Urinary bladder (tissue), 3 donors: ENCODE measurements around a stretch of chr6.

DNA sequence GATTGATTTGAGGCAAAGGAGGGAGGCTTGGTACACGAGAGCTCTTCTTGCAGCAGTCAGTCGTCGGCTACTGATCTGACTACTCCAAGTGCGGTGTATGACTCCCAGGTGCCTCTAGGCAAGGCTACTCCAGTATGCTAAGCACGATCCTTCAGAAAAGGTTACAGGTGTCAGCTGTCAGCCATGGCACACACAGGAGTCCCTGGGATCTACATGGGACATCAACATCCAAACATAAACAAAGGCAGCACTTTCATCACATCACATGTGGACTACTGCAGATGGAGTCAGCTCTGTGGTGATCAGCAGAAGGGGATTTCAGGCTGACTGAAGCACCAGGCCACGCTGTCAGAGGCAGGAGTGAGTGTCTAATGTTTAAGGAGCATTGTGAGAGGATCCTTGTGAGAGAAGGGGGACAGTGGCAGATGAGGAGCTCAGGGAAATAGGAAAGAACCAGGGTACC is 32.3 kb downstream of the PACRG start:
- PRO-cap = no peak
- RAMPAGE, long total RNA = no peak

DNA sequence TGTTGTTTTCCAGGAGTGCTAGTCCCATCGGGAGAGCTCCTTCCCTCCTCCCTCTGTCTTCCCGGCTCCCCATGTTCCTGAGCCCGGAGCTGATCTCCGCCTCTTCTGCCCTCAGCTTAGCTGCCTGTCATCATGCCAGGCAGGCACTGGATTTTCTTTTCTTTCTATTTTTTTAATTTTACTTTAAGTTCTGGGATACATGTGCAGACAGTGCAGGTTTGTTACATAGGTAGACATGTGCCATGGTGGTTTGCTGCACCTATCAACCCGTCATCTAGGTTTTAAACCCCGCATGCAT is 153.5 kb upstream of the QKI start:
- PRO-cap = no peak
- RAMPAGE, long total RNA = no peak

GRCh38 chr6:163352013-163352673 is 62.4 kb upstream of the QKI start:
- PRO-cap = no peak
- RAMPAGE, long total RNA = no peak

GRCh38 chr6:163392332-163393049 is 22.0 kb upstream of the QKI start:
- PRO-cap = no peak
- RAMPAGE, long total RNA = no peak

GRCh38 chr6:163404402-163405558 is 9.7 kb upstream of the QKI start:
- PRO-cap = bidirectional peak, plus-strand start at chr6:163405195, minus-strand start at chr6:163405072
- RAMPAGE, long total RNA = no peak

DNA sequence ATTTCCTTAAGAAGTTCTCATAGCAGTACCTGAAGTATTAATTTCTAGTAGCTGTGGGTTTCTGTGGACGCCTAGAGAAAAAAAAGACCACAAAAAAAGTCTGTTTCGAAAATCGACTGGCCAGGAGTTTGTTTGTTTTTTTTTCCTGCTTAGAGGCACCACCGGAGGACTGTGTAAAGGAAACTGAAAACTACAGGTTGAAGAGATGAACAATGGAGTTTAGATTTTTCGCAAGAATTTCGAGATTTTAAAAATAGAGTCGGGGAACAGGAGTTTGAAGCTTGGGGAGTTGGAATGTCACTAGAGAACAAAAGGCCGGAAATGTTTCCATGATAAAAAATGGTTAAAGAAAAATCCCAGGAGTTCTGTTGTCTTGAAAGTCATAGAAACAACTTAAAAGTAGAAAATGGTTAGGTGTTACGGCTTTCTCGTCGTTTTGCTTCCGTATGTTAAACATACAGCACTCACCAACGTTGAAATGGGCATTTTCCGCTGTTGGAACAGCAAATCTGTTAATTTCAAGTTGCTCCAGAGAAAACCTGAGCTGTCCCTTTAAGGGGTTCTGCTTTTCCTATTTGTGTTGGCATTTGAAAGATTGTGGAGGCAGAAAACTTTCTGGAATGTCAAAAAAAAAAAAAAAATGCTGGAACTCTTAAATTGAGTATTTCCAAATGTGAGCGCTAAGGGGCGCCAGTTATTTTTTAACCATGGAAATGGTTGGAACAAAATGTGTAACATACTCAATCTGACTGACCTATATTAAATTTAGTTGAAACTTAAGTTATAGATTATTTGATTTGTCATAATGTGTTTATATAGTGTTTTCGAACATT is 2.0 kb downstream of the QKI start:
- PRO-cap = unidirectional peak, minus-strand start at position 582 of the sequence
- RAMPAGE, long total RNA = no peak

DNA sequence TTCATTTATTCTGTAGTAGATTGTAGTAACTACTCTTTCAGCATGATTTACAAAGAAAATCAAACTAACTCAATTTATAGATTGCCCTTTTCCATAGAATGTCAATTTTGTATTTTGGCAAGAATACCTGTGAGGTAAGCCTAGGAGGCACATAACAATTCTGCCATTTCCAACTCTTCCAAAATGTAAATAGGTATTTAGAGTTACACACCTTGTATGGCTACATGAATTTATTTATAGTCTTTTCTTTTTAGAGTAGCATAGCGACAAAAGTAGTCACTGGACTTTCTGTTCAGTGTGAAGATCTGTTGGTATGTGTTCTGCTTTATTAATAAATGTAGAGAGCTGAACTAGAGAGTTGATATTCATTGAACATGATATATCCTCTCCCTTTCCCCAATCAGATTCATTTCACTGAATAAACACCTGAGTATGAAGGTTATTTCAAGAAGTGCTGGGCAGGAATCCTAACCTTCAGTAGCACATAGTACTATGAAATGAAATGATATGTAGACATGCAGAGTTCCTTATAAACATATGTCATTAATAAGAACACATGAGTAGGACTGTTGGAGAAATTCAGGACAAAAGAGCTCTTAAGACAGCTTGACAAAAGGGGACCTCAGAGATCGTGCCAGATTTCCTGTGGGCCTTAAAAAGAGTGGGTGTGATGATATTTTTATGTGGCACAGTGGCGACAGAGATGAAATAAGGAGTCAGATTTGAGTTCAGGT is 104.4 kb downstream of the QKI start:
- PRO-cap = no peak
- RAMPAGE, long total RNA = no peak

DNA sequence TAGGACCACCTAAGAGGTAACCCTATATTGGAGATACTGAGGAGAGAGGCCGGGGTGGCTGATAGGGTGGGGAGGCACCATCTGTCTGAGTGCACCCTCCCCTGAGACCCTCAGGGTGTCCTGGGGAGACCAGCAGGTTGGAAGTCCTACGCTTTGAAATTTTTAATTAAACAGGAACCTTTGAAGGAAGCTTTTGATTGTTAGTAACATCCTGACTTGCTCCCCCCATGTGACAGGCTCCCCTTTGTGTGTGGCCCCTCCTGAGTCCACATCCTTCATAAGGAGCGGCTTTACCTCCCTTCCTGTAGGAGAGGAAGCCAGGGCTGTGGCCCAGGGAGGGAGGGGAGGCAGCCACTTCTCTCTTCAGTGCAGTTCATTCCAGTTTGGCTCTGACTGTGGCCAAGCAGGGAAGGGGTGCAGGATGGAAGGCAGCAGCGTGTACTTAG is 295.0 kb downstream of the QKI start:
- PRO-cap = no peak
- RAMPAGE, long total RNA = no peak

DNA sequence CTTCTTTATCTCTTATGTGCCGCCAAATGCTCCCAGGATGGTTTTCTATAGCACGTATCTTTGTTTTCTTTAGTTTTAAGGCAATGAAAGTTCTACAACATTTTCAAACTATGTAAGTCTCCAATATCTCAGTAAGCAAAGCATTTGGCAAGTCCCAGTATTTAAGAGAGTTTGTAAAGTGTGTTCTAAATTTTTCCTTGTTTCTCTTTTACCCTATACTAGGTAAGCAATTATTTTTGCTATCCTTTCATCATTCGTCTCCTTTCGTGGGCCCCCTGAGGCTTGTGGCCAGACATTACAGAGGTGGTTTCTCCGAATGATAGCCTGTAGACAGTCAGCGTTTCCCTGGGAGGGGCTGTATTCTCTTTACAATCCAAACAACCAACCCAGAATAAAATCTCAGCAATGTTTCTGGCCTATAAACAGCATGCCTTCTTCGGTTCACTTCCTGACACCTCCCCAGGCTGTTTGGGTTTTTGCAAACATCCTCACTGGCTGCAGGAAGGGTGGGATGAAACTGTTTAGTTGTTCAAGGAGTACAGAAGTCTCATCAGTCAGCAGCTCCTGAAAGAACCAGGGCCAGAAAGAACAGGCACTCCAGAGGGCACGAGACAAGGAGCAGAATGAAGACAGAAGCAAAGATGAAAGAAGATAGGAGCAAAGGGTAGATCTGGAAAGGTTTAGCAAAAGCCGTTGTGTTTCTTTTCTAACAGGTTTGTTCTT is 349.9 kb downstream of the QKI start:
- PRO-cap = no peak
- RAMPAGE, long total RNA = no peak

DNA sequence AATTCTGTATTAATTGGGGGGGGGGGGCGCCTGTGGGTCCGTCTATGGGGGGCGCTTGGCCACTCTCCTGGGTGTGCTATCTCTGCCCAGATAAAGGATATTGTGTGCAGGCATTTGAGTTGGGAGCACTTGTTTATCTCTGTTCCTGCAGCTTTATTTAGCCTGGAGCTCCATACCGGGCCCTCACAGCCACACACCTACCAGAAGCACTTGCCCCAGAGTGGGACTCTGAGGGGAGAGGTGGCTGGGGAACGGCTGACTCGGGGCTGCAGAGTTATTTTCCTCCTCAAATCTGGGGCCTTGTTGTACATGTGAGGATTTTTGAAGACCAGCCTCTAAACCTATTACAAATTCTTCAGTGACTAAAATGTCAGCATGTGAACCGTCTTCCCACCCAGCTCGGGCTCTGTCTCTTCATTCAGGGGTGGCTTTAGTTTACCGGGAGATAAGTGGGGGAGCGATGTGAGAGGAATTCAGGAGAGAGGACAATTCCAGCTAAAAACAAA is 548.7 kb downstream of the QKI start:
- PRO-cap = no peak
- RAMPAGE, long total RNA = no peak

GRCh38 chr6:163985779-163986183 is 571.3 kb downstream of the QKI start:
- PRO-cap = no peak
- RAMPAGE, long total RNA = no peak

- PRO-cap = no peak
- RAMPAGE, long total RNA = no peak
These were observed 481.9 kb downstream of the C6orf118 start for GRCh38 chr6:164827396-164828003.

- PRO-cap = no peak
- RAMPAGE, long total RNA = no peak
These were observed 51.7 kb downstream of the PDE10A start for GRCh38 chr6:165611381-165611661.

GRCh38 chr6:166097137-166097544 is 70.5 kb downstream of the TBXT start:
- PRO-cap = no peak
- RAMPAGE, long total RNA = no peak

DNA sequence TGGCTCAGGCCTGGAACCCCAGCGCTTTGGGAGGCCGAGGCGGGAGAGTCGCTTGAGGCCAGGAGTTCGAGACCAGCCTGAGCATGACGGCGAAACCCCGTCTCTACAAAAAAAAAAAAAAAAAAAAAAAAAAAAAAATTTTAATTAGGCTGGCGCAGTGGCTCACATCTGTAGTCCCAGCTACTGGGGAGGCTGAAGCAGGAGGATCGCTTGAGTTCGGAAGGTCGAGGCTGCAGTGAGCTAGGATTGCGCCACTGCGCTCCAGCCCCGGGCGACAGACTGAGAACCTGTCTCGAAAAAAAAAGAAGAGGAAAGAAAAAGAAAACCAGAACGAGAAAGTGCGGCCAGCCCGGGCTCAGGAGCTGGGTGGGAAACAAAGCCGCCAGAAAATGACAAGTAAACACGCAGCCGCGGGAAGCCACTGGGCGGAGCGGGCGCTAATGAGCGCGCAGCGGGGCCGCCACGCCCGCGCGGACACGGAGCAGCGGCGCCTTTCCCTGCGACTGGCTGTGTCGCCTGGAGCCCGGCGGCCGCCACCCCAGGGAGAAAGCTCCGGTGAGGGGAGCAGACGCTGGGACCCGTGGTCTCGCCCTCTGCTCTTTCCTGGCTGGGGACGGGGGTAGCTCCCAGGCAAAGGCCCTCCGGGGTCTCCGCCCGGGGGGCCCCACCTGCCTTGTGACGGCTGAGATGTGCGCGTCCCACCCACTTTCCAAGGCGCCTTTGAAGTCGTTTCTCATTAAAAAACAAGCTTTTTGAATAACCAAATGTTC is 55.1 kb downstream of the PRR18 start:
- PRO-cap = no peak
- RAMPAGE, long total RNA = no peak

GRCh38 chr6:166340358-166341150 is 1.8 kb downstream of the SFT2D1 start:
- PRO-cap = no peak
- RAMPAGE, long total RNA = no peak

- PRO-cap = no peak
- RAMPAGE, long total RNA = no peak
These were observed 9.6 kb upstream of the SFT2D1 start for GRCh38 chr6:166351818-166352538.

GRCh38 chr6:166588574-166589134 is 2.2 kb upstream of the RAMACL start:
- PRO-cap = no peak
- RAMPAGE, long total RNA = no peak

DNA sequence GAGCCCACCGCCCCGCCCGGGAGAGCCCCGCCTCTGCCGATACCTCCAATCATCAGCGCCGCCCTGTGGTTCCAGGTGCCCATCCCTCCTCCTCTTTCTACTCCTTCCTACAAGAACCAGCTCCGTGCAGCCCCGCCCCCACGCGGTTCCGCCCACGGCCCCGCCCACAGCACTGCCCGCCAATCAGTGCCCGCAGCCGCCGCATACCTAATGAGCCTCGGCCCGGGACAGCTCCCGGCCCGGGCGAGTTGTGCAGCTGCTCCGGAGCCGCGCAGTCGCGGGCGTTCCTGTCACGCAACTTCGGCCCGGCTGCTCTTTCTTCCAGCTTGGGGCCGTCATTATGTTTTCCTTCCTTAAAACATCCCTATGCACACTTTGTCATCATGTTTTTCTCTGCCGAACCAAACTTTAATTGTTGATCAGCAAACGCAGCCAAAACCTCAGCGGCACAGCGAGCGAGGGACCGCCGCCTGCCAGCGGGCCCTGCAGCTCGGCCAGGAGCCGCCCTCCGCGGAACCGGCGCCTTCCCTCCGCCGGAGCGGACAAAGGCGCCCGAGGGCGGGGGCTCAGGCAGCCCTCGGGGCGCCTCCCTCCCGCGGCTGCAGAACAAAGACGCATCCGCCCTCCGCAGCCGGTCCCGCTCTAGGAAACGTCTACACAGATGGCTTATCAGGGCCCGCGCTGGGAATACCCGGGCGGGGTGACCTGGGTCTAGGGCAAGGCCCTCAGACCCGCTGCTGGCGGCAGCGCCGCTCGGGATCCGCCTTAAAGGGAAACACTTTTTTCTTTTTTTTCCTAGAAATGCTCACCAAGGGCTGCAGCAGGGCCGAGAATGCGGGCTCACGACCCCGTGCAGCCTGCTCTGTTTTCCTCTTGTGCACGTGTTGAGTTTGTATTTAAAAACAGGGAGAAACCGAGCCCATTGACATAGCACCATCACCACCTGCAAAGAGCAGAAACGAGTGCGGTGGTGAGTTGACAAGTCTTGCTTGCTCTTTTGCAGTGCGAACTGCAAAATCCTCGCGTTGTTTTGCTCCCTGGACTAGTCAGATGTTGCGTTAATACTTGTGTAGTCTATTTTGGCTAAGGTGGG is 724 bp upstream of the RPS6KA2 start:
- PRO-cap = bidirectional peak, plus-strand start at position 246 of the sequence, minus-strand start outside the sequence
- RAMPAGE, long total RNA = no peak

- PRO-cap = no peak
- RAMPAGE, long total RNA = no peak
These were observed 4.2 kb upstream of the CCR6 start for GRCh38 chr6:167118470-167119228.